GM23338 (cell line): ENCODE data around the genes SFMBT1 and PRKCD.

- PRO-cap = no peak
- RAMPAGE, long total RNA = no peak
Measured at GRCh38 chr3:52402762-52403638, 6.8 kb downstream of the BAP1 start.

- PRO-cap = no peak
- RAMPAGE, long total RNA = no peak
Measured at GRCh38 chr3:52477860-52478880, 17.0 kb upstream of the STAB1 start.

DNA sequence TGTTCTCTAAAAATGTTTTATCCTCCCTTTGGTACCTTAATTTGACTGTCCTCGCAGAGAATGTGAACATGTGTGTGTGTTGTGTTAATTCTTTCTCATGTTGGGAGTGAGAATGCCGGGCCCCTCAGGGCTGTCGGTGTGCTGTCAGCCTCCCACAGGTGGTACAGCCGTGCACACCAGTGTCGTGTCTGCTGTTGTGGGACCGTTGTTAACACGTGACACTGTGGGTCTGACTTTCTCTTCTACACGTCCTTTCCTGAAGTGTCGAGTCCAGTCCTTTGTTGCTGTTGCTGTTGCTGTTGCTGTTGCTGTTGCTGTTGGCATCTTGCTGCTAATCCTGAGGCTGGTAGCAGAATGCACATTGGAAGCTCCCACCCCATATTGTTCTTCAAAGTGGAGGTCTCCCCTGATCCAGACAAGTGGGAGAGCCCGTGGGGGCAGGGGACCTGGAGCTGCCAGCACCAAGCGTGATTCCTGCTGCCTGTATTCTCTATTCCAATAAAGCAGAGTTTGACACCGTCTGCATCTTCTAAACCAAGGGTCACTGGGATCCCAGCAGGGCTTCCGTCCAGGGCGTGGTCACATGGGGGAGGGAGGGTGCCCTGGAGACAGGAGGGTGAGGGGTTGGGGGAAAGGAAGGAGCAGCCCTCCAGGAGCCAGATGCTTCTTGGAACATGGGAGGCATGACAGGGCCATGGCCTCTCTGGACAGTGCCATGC lies 2.4 kb upstream of the STAB1 start:
- PRO-cap = no peak
- RAMPAGE, long total RNA = no peak

DNA sequence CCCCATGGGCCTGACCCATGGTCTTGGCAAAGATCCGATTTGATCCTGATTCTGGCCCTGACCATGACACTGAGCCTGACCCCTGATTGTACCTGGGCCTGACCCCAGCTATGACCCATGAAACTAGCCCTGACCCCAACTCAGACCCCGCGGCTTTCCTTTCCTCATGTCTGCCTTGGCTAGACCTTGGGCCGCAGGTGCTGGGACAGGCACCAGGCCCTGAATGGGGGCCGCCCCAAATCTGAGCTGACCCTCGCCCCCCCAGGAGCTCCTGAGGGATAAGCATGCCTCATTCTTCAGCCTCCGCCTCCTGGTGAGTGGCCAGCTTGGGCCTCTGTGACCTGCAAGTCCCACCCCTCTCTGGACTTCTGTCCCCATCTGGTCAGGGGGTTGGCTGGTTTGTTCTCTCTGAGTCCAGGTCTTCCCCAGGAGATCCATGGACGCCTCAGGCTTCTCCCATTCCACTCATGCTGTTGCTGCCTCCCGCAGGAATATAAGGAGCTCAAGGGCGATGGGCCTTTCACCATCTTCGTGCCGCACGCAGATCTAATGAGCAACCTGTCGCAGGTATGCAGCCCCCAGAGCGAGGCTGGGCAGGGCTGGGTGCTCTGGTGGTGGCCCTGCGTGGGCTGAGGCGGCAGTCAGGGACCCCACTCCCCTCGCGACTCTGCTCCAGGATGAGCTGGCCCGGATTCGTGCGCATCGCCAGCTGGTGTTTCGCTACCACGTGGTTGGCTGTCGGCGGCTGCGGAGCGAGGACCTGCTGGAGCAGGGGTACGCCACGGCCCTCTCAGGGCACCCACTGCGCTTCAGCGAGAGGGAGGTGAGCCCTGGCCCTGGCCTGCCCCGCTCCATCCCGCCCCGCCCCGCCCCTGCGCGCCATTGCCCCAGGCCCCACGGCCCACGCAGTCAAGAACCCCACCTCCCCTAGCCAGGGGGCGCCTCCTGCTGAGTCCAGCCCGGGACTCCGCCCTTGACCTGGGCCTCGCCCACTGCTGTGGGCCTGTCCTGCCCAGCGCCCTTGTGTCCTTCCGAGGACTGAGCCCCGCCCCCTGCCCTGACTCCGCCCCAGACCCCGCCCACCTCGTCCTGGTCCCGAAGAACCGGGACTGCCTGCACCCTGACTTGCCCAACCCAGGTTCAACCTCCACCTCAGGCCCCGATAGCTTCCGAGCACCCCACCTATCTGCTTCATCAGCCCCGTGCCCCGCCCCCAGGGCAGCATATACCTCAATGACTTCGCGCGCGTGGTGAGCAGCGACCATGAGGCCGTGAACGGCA lies 15.2 kb downstream of the NT5DC2 start:
- PRO-cap = bidirectional peak, plus-strand start at position 1,090 of the sequence, minus-strand start at position 804 of the sequence
- RAMPAGE, long total RNA = no peak

GRCh38 chr3:52529684-52530630 lies 3.7 kb downstream of the NT5DC2 start:
- PRO-cap = no peak
- RAMPAGE, long total RNA = no peak

DNA sequence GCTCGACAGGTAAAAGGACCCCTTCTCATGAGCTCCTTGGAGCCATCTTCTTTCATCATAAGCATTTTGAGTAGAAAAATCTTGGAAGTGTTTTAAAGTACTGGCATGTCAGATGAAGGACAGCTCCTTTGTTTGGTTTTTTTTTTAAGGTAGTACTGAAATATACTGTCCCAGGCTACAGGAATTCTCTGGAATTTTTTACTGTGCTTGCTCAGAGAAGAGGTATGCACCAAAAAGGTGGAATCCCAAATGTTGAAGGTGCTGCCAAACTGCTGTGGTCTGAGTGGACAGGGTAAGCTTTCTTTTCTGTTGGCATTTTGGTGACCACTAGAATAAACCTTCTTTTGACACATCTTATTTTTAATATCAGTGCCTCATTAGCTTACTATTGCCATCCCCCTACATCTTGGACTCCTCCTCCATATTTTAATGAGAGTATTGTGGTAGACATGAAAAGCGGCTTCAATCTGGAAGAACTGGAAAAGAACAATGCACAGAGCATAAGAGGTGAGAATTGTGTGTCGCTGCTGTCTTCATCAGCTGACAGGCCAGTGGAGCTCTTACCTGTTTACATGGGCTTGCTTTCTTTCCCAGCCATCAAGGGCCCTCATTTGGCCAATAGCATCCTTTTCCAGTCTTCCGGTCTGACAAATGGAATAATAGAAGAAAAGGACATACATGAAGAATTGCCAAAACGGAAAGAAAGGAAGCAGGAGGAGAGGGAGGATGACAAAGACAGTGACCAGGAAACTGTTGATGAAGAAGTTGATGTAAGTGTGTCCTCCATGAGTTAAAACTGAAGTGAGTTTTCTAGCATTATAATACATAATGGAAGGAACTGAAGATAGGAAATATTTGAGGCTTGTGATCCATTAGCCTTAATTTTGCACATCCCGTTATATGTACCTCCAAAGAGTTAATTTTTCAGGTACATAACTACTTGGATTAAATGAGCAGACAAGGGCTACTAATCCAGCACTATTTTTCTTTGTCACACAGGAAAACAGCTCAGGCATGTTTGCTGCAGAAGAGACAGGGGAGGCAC lies 7.5 kb downstream of the GNL3 start:
- PRO-cap = no peak
- RAMPAGE, long total RNA = no peak

- PRO-cap = no peak
- RAMPAGE, long total RNA = no peak
Measured at GRCh38 chr3:52707253-52708308, 1.7 kb downstream of the SPCS1 start.

DNA sequence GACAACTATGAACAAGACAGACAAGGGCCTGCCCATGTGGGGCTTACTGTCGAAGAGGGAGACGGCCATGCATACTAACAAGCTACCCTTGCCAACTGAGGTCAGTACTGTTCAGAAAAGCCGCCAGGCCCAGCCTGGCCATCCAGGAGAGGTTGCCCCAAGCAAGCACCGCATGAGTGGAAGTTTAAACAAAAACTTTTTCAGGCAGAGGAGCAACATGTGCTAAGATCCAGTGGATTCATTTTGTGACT lies 2.9 kb upstream of the NEK4 start:
- PRO-cap = no peak
- RAMPAGE, long total RNA = no peak

DNA sequence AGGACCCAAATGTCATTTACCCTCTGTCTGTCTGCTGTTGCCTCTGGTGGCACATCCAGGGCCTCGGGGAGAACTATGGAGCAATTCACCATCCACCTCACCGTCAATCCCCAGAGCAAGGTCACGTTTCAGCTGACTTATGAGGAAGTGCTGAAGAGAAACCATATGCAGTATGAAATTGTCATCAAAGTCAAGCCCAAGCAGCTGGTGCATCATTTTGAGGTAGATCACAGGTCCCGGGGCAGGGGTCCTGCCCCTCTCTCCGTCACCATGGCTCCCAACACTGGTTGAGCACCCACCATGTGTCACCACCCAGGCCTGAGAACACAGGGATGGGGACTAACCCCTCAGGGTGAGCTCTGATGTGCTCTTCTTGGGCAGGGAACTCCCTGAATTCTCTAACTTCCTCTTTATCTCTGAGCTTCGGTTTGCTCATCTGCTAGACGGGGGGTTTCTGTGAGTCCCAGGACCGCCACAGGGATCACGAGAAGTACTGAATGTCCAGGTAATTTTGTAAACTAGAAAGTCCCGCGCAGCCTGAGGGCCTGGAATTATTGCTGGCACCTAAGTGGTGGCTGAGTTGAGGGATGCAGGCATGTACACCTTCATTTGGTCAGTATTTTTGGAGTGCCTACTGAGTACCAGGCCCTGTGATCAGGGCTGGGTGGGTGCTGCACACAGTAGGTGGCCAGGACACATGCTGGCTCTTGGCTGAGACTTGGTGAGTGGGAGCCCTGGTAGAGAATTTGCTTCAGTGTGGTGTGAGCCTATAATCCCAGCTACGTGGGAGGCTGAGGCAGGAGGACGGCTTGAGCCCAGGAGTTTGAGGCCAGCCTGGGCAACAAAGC lies 2.2 kb downstream of the ITIH1 start:
- PRO-cap = no peak
- RAMPAGE, long total RNA = no peak

- PRO-cap = no peak
- RAMPAGE, long total RNA = no peak
Measured at GRCh38 chr3:52813181-52813763, 17.2 kb downstream of the ITIH4 start.

DNA sequence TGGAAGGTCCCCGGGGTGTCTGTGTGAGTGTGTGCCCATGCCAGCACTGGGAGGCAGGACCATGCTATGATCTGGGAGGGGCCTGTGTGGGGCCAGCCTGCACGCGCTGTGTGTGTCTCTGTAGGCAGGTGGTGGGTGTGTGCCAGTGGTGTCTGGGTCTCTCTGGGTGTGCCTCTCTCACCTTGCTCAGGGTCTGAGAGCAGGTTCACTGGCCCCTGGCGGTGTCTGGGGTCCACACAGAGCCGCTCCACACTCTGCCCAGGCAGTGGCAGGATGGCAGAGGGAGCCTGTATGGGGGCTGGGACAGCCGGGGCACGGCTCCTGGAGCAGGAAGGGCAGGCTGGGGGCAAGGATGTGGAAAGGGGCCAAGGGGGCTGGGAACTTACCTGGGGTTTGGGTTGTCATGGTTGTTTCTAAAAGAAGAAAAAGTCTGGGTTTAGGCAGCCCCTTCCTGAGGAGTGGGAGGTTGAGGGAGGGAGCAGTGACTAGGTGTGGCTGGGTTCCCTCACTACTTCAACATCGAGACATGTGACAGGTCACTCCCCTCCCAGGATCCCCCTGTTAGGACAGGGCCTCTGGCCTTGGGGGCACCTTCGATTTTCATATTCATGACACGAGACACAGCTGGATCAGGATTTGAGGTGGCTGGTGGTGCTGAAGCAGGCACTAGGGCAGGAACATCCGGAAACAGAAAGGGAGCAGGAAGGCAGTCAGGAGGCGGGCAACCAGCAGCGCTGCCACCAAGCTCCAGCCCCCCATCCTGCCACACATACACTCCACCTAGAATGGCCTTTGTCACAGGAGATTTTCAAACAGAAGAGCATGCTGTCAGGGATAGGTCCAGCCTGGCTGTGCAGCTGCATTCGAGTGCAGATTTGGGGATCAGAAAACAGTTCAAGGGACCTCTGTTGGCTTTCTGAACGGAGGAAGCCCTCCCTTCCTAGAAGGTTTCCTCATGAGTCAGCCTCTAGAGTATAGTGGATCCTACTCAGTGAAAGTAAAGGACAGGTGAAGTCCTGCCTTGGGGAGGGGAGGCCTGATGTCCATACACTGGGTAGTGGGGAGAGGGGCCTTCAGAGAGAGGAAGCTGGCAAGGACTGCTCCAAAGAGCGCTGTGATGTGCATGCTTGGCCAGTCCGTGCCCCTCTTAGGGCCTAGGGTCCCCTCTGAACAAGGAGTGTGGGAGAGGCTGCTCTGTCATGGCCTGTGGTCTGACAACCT lies 12.2 kb downstream of the ITIH4 start:
- PRO-cap = no peak
- RAMPAGE, long total RNA = no peak

GRCh38 chr3:52835383-52836477 lies 911 bp upstream of the MUSTN1 start:
- PRO-cap = no peak
- RAMPAGE, long total RNA = no peak

- PRO-cap = bidirectional peak, plus-strand start at chr3:53046136, minus-strand start at chr3:53046073
- RAMPAGE, long total RNA = start-site peak on the minus strand at chr3:53045987-53046040, 31 and 19 reads in 2 replicates
Measured at GRCh38 chr3:53045893-53046193, at the start of gene SFMBT1. SFMBT1 (minus strand) TSS chr3:53046073.

DNA sequence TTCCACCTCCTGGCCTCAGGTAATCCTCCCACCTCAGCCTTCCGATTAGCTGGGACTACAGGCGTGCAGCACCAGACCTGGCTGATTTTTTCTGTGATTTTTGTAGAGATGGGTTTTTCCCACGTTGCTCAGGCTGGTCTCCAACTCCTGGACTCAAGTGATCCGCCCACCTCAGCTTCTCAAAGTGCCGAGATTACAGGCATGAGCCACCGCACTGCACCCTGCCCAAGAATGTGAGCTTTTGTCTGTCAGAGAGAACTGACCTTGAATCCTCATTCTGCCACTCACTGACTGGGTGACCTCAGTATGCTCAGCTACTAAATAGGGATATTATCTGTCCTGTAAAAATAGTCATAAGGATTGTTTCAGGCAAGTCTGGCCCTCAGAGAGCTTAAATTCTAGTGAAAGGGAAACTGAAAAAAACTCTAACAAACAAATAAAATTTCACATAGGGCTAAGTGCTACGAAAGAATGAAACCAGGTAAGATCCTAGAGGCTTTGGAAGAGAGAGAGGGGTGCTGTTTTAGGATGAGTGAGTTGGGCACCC lies 2.1 kb upstream of the RFT1 start:
- PRO-cap = no peak
- RAMPAGE, long total RNA = no peak

GRCh38 chr3:53145111-53145748 lies 15.0 kb upstream of the RFT1 start:
- PRO-cap = no peak
- RAMPAGE, long total RNA = no peak

DNA sequence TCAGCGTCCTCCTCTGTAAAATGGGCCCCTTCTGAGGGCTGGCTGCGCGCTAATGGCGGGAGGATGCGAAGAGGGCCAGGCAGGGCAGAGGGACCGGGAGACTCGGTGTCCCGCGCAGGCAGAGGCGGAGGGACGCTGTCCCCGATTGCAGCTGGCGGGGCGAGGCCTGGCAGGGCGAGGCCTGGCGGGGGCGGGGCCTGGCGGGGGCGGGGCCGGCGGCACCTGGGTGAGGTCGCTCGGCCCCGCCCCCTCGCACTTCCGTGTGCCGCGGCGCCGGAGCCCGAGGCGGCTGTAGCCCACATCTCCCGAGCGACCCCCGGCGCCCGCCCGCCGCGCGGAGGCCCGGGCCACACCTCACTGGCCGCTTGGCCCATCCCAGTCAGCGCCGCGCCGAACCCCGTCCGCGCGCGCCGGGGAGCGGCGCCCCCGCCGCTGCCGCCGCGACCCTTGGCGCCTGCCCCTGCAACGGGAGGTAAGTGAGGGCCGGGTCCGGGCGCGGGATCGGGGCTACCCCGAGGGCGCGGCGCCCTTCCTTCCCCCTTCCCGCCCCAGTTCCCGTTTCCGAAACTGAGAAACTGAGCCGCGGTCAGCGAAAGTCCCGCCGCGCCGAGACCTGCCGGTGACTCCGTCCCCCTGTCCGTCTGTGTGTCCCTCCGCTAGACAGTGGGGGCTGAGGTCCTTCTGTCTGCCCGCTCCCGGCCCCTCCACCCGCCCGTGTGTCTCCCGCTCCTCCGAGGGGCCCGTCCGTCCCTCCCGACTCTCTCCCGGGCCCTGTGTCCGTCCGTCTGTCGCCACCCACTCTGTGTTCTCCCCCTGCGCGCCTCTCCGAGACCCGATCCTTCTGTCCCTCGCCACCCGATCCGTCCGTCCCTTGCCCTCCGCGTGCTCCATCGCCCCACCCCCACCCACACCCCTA lies at the start of gene PRKCD:
PRKCD (plus strand) TSS at position 253 of the 916 bp plus-strand sequence.
- PRO-cap = bidirectional peak, plus-strand start at position 255 of the sequence, minus-strand start at position 147 of the sequence; unidirectional peak, plus-strand start at position 475 of the sequence; unidirectional peak, minus-strand start at position 718 of the sequence
- RAMPAGE, long total RNA = no peak

DNA sequence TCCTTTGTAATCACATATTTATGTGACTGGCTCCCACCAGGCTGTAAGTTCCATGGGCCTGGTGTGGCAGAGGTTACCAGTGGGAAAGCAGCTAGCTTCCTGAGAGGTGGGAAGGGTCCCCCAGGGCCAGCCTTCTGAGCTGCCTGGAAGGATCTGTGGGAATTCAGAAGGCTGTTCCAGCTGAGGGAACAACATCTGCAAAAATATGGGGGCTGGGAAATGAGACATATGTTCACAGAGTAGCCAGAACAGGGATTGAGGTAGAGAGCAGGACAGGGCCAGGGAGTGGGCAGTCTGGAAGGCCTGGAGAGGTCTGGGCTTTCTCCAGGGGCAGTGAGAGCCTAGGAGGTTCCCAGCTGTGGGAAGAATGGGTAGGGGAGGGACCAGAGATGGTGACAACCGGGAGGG lies 10.5 kb downstream of the PRKCD start:
- PRO-cap = no peak
- RAMPAGE, long total RNA = no peak

GRCh38 chr3:53184700-53185010 lies 23.6 kb downstream of the PRKCD start:
- PRO-cap = no peak
- RAMPAGE, long total RNA = no peak

- PRO-cap = no peak
- RAMPAGE, long total RNA = no peak
Measured at GRCh38 chr3:53187068-53187623, 26.1 kb downstream of the PRKCD start.

DNA sequence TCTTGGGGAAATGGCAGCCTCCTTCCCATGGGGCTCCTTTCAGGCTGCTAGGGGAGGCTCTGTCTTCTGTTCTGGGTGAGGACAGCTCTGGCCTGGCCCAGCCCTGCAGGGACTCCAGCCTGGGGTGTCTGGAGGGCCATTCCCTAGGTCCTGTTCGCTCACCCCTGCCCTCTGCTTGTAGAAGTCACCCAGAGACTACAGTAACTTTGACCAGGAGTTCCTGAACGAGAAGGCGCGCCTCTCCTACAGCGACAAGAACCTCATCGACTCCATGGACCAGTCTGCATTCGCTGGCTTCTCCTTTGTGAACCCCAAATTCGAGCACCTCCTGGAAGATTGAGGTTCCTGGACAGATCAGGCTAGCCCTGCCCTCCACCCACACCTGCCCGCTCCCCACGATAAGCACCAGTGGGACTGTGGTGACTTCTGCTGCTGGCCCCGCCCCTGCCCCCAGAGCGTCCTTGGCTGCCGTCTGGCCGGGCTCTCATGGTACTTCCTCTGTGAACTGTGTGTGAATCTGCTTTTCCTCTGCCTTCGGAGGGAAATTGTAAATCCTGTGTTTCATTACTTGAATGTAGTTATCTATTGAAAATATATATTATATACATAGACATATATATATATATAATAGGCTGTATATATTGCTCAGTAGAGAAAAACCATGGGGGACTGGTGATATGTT lies 31.1 kb downstream of the PRKCD start:
- PRO-cap = no peak
- RAMPAGE, long total RNA = no peak